ENCODE results near the genes GNG7, SLC39A3, ZNF555 and TLE6.

DNA sequence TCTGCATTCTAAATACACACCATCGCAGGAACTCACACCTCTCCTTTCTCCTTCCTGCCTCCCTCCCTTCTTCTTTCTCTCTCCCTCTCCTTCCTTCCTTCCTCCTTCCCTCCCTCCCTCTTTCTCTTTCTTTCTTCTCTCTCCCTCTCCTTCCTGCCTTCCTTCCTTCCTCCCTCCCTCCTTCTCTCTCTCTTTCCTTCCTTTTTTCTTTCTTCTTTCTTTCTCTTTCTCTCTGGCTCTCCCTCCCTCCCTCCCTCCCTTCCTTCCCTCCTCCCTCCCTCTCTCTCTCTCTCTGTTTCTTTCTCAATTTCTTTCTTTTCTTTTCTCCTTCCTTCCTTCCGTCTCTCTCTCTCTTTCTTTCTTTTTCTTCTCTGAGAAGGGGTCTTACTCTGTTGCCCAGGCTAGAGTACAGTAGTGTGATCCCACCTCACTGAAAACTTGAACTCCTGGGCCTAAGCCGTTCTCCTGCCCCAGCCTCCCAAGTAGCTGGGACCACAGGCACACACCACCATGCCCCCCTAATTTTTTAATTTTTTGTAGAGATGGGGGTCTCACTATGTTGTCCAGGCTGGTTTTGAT, 64.0 kb downstream of the GADD45B start:
- RRBS = no CpG with 5 or more reads among the region's 3 CpGs

DNA sequence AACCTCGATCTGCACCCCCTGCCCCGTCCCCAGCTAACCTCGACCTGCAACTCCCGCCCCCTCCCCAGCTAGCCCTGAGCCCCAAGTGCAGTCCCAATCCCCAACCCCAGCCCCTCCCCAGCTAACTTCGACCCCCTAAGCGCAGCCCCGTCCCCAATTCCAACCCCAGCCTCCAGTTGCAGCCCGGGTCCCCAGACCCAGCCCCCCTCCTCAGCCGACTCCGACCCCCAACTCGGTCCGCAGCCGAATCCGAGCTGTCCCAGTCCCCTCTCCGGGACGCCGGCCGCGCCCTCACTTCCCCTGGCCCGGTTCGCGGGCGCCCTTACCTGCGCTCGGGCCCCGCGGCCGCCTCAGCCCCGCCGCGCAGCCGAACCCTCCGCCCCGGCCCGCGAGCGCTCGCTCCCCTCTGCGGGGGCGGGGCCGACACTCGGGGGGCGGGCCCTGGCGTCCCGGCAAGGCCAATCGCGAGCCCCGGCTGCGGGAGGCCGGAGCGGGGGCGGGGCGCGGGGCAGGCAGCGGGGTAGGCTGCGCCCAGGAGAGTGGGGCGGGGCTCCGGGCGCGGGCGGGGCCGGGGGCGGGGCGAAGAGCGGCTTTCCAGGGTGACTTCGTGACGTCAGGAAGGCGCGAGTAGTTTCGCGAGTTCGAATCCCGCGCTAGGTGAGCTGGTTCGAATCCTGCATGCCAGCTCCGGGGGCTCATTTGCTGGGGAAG, at the start of gene GNG7:
GNG7 (minus strand) TSS at position 375 of the 711 bp plus-strand sequence.
- RRBS = 2% methylated on average over 41 of the region's 76 CpGs

- RRBS = no CpG with 5 or more reads among the region's 20 CpGs
These were observed 1.3 kb downstream of the DIRAS1 start for GRCh38 chr19:2719739-2720378.

- RRBS = 2% methylated on average over 32 of the region's 59 CpGs
These were observed at the start of gene SLC39A3 for GRCh38 chr19:2739846-2740516. Gene SLC39A3 (minus strand): TSS chr19:2740017.

DNA sequence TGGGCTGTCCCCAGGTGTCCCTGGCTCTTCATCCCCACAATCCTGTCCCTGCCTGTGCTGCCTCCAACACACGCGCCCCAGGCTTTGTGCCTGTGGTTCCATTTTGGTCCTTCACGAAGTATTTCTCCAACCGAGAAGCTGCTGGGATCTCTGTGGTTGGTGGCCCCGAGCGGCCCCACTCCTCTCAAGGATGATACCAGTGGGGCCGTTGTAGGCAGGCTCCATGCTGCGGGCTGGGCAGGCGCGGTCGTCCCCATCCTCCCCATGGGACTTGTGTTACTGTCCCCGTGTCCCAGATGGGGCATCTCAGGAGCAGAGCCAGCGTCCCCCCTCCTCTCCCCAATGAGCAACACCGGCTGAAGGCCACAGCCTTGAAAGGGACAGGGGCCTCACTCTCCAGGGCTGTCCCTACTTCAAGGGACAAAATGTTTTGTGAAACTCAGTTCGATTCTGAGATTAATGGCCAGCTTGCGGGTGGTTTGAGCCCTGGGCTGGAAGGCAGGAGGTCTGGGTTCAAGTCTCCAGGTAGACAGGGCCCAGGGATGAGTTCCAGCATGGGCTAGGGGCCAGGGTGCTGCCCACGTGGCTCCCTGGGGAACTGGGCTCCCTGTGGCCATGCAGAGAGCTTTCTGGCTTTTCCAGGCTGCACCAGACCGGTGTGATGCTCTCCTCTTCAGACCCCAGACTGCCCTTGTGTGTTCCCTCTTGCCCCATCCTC, 3.6 kb upstream of the ZNF554 start:
- RRBS = no CpG with 5 or more reads among the region's 18 CpGs

DNA sequence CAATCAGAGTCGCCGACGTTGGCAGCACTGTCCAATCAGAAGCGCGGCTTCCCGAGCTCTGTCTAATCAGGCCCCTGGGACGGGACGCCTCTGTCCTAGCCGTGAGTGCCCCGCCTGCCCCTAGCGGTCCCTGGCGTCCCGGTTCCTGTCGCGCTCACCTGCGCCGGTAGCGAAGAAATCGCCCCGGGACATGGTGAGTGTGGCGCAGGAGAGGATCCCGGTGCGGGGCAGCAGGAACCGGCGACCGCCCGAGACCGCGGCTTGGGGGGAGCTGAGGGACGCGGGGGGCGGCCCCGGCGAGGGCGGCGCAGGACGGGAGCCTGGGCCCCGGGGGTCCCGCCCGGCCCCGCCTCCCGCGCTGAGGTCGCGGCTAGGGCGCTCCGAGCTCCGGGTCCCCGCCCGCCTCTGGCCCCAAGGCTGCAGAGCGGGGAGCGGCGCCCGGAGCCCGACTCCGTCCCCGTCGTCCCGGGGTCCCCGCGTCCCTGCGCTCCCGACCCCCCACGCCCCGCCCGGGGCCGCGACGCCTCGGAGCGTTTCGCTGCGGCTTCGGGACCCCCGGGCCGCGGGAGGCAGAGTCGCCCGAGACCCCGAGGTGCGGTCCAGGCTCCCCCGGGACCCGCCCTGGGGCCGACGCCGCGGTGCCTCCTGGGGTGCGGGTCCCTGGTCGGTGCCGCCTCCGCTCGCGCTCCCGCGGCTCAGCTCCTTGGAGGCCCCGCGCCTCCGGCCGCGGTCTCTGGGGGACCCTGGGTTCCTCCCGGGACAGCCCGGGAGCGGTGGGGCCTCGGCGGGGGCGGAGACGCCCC, at the start of gene ZNF555:
ZNF555 (plus strand) TSS at position 93 of the 803 bp plus-strand sequence.
- RRBS = 2% methylated on average over 65 of the region's 107 CpGs

- RRBS = no CpG with 5 or more reads among the region's 17 CpGs
These were observed 8.3 kb upstream of the ZNF77 start for GRCh38 chr19:2952919-2953698.

- RRBS = no CpG with 5 or more reads among the region's 2 CpGs
These were observed 7.3 kb upstream of the TLE6 start for GRCh38 chr19:2970156-2970458.

GRCh38 chr19:2974265-2974913, 3.0 kb upstream of the TLE6 start:
- RRBS = 27% methylated on average over 2 of the region's 14 CpGs

GRCh38 chr19:2976937-2977785, at the start of gene TLE6:
Gene TLE6 (plus strand): TSS chr19:2977564.
- RRBS = 4% methylated on average over 20 of the region's 55 CpGs

- RRBS = 4% methylated on average over 3 of the region's 28 CpGs
These were observed 748 bp downstream of the TLE2 start for GRCh38 chr19:3028230-3028834.

GRCh38 chr19:3035998-3036739, 7.1 kb upstream of the TLE2 start:
- RRBS = 3% methylated on average over 17 of the region's 47 CpGs

GRCh38 chr19:3053038-3054268, 8.8 kb downstream of the TLE5 start:
- RRBS = 69% methylated on average over 3 of the region's 46 CpGs

GRCh38 chr19:3089598-3089905, 4.6 kb upstream of the GNA11 start:
- RRBS = no CpG with 5 or more reads among the region's 3 CpGs

GRCh38 chr19:3104485-3104913, 10.3 kb downstream of the GNA11 start:
- RRBS = no CpG with 5 or more reads among the region's 12 CpGs

GRCh38 chr19:3132822-3133241, 3.0 kb upstream of the GNA15 start:
- RRBS = no CpG with 5 or more reads among the region's 11 CpGs

DNA sequence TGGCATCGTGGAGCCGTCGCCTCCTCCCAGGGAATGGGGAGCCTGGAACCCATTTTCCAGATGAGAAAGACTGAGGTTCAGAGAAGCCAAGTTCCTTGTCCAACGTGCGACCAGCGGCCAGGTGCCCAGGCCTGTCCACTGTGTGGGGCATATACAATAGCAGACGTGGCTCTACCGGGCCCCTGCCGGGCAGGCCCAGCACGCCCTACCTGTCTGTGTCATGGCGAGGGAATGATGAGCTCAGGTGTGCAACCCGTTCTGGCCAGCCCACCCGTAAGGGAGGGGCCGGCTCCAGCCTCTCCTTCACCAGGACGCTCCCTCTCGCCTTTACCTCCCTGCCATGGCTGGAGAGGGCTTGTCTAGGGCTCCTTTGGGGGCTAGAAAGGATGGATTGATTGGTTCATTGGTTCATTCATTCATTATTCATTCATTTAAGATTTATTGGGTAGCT, 887 bp downstream of the GNA15 start:
- RRBS = no CpG with 5 or more reads among the region's 16 CpGs

- RRBS = 5% methylated on average over 29 of the region's 56 CpGs
These were observed 51.3 kb downstream of the CELF5 start for GRCh38 chr19:3275380-3276487.

DNA sequence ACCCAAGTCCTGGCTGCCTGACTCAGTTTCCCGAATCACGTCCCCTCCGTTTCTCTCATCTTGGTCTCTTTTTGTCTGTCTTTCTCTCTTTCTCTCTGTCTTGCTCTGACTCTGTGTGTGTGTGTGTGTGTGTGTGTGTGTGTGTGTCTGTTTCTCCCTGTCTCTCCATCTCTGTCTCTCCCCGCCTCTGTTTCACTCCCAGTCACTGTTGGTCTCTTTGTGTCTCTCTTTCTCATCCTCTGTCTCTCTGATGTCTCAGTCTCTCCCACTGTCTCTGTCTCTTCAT, 2.4 kb downstream of the NFIC start:
- RRBS = no CpG with 5 or more reads among the region's 4 CpGs

DNA sequence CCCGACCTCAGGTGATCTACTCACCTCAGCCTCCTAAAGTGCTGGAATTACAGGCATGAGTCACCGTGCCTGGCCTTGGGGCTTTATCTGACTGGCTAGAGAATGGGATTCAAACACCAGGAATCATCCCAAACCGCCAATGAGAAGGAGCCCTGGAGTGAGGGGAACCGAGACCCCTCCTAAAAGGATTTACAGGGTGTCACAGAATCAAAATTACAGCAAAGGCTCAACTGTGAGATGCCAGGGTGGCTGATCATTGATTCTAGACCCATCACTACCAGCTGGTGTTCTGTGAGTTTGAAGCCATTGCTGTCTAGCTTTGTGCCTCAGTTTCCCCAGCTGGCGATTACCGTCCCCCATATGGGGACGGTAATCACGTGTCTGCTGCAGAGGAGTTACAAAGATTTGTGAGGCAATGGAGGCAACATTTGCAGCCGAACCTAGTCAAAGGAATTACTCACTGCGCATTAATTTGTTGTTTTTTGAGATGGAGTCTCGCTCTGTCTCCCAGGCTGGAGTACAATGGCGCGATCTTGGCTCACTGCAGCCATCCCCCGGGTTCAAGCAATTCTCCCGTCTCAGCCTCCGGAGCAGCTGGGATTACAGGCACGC, 46.9 kb downstream of the NFIC start:
- RRBS = no CpG with 5 or more reads among the region's 17 CpGs

All from epidermal melanocyte (primary cell).